ENCODE measurements around the gene SENP5.

- PRO-cap, 2 experiments = no peak in any of the 2 experiments
- RAMPAGE, long total RNA, 5 experiments = no peak in any of the 5 experiments
These were observed 562 bp upstream of the NRROS start for GRCh38 chr3:196638823-196639440.

DNA sequence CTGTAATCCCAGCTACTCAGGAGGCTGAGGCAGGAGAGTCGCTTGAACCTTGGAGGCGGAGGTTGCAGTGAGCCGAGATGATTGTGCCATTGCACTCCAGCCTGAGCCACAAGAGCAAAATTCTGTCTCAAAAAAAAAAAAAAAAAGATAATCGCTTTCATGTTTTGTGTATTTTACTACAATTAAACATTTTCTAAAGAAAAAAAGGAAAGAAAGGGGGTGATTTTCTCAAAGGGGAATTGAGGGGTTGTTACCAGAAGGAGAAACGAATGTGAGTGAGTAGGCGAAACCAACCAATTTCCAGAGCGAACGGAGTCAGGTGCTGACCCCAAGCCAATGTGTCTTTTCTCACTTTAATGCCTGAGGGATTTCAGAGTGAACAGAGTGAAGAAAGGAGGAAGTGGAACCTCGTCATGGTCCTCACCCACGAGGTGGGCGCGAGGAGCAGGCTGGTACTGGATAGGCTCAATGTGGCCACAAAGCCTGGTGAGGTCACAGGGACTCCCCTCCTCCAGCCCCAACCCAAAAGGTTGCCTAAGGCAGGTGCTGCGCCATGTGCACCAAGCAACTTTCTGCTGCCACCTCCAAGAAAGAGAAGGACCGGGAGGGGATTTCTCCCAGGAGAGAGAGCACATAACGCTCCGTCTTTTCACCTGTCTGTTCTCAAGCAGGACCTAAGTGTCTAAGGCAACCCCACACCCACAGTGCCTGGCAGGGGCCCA, 3.6 kb downstream of the NRROS start:
- PRO-cap, 2 experiments = peak in 1 of 2 experiments; most common minus-strand start position 344 of the sequence (in 1)
- RAMPAGE, long total RNA, 5 experiments = no peak in any of the 5 experiments

- PRO-cap, 2 experiments = no peak in any of the 2 experiments
- RAMPAGE, long total RNA, 5 experiments = no peak in any of the 5 experiments
These were observed 14.9 kb downstream of the NRROS start for GRCh38 chr3:196654387-196654719.

- PRO-cap, 2 experiments = no peak in any of the 2 experiments
- RAMPAGE, long total RNA, 5 experiments = start-site peak on the plus strand in 1 of 5 experiments, at chr3:196661301-196661528 at its widest, 5 reads per replicate
These were observed 21.9 kb downstream of the NRROS start for GRCh38 chr3:196661235-196662002.

DNA sequence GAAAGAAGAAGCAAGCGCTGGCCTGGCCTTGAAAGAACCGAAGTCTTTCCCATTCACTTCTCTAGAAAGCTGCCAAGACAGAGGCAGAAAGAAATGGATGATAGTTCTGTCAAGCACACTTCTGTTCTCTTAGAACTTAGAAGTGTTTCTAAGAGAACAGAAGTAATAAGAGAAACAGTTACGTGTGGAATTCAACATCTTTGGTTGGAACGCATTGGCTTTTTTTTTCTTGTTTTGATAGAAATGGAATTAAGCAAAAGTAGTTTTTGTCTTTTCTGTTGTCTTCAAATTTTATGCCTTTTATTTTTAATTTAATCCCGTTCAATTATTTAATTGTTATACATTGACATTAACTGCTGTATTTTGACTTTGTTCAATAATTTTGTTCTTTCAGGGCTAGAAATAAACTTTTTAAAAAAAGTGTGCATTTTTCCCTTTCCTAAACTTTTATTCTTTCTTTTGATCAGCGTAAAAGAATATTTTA, 35.6 kb upstream of the SENP5 start:
- PRO-cap, 2 experiments = no peak in any of the 2 experiments
- RAMPAGE, long total RNA, 5 experiments = no peak in any of the 5 experiments

DNA sequence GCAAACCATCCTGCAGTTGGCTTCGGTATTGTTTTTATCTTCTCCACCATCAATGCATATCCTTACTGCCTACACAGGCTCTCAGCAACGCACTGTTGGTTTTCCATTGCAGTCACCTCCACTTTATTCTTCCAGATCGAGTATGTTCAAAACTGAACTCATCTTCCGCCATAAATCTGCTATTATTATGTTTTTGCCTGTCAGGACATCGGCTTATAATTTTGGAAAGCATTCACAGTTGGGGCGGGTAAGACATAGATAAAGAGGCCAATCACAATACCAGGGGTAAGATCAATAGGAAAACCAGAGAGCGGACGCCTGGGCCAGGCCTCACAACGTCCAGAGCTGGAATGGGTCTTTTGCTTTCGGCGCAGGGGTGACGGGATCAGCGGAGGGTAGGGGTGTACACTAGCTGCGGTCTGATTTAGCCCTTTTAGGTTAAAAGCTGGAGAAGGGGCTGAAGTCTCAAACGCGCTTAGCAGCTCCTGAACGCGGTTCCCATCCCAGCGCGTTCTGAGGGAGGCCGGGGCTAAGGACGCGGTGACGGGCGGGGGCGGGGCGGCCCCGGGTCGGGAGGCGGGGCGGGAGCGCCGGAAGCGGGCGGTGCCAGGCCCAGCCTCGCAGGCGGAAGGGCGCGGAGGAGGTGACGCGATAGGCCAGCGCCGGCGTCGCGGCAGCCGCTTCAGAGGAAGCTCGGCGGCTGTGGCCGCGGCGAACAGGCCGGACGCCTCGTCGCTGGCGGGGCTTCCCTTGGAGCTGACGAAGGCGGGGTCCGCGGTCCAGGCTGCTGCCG, at the start of gene SENP5:
Gene SENP5 (plus strand): TSS at position 685 of the 793 bp plus-strand sequence.
- PRO-cap, 2 experiments = peak in 2 of 2 experiments; most common plus-strand start position 685 of the sequence (in 2); most common minus-strand start position 515 of the sequence (in 2)
- RAMPAGE, long total RNA, 5 experiments = no peak in any of the 5 experiments

DNA sequence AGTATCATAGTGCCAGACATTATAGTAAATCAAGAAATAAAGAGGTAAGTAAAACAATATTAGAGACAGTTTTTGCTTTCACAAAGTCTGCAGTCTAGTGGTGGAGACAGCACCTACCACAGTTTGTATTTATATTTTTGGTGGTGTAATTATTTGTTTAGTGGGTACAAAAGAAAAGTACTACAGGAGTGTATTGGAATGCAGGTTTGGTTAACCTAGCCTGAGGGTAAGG, 36.1 kb downstream of the NCBP2 start:
- PRO-cap, 2 experiments = no peak in any of the 2 experiments
- RAMPAGE, long total RNA, 5 experiments = no peak in any of the 5 experiments

- PRO-cap, 2 experiments = no peak in any of the 2 experiments
- RAMPAGE, long total RNA, 5 experiments = no peak in any of the 5 experiments
These were observed 10.2 kb upstream of the PIGZ start for GRCh38 chr3:196978791-196979178.

DNA sequence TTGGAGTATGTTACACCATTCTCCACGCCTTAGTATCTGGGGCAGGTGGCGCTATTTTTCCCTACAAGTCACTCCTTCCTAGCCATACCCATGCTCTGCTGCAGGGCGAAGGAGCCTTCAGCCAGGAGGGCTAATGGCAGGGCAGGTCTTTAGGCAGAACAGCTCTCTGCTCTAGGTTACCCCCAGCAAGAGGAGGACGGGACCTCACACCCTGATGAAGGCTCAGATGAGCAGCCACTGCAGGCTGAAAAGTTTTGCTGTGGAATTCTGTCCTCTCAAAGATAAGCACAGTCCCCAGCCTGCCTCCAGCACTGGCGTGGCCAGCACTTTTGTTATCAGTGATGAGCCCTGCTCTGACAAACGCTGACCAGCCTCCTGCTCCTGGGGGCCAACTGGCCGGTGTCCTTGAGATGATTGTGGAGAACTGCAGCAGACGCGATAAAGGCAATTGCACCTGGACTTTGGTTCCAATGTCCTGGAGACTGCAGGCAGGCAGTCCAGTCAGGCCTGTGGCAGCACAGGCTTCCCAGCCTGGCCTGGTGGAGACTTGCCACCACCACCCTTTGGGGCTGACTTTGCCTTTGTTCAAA, 19.8 kb upstream of the PIGZ start:
- PRO-cap, 2 experiments = no peak in any of the 2 experiments
- RAMPAGE, long total RNA, 5 experiments = no peak in any of the 5 experiments

- PRO-cap, 2 experiments = no peak in any of the 2 experiments
- RAMPAGE, long total RNA, 5 experiments = no peak in any of the 5 experiments
These were observed 12.6 kb downstream of the MELTF start for GRCh38 chr3:197016824-197017615.

DNA sequence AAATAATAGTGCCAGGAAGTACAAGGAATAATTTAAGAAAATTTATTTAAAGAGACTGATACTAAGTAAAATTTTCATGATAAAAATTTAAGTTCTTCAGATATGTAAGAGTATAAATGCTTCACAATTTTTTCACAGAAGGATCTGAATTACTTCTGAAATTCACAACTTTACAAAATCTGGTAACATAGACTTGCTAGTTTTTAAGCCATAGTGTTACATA, 123.2 kb downstream of the DLG1 start:
- PRO-cap, 2 experiments = no peak in any of the 2 experiments
- RAMPAGE, long total RNA, 5 experiments = no peak in any of the 5 experiments

DNA sequence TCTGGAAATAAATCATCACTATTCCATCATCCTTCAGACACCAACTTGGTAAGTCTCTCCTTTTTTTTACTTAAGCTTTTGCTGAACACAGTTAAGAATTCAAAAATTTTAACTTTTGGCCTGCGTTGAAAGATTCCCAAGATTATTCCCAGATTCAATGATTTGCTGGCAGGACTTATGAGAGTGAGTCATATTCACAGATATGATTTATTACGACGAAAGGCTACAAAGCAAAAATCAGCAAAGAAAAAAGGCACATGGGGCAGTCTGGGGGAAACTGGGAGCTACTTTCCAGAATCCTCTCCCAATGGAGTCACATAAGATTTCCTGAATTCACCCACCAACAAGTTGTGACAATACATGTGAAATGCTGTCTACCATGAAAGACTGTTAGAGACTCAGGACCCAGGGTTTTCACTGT, 82.2 kb downstream of the DLG1 start:
- PRO-cap, 2 experiments = peak in 1 of 2 experiments; most common plus-strand start position 256 of the sequence (in 1)
- RAMPAGE, long total RNA, 5 experiments = no peak in any of the 5 experiments

GRCh38 chr3:197401756-197402209, 103.4 kb upstream of the DLG1 start:
- PRO-cap, 2 experiments = no peak in any of the 2 experiments
- RAMPAGE, long total RNA, 5 experiments = no peak in any of the 5 experiments

DNA sequence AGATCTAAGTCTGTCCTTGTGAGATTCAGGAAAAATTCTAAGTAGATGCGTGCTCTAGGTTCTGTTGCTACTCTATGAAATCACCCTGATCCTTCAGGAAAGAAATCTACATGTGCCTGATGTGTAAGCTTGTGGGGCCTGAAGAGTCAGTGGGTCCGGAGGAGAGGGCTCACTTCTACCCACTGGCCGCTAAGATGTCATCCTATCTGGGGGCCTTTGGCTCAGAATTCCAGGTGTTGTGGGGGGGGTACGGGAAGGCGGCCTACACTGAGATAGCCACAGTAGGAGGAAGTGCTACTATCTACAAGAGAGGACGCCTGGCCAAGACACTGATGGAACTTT, 111.7 kb downstream of the BDH1 start:
- PRO-cap, 2 experiments = no peak in any of the 2 experiments
- RAMPAGE, long total RNA, 5 experiments = no peak in any of the 5 experiments

DNA sequence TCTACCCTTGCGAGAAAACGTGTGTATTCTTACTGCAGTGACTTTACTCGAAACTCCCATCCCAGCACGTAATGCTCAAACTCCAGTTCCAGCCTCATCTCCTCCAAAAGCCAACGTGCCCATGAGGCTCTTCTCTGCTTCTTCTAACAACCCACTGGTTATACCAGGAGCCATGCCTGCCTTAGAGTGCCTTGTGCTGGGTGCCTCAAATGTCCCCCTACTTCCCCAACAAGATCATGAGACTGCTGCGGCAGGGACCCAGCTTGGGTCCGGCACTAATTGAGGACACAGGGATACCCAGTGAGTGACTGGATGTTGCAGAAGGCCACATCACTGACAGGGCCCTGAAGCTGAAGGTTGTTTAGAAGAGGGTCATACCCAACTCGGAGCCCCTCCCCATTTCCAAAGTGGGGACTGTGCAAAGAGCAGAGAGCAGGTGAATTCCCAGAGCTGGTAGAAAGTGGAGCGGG, 71.5 kb downstream of the BDH1 start:
- PRO-cap, 2 experiments = no peak in any of the 2 experiments
- RAMPAGE, long total RNA, 5 experiments = no peak in any of the 5 experiments

DNA sequence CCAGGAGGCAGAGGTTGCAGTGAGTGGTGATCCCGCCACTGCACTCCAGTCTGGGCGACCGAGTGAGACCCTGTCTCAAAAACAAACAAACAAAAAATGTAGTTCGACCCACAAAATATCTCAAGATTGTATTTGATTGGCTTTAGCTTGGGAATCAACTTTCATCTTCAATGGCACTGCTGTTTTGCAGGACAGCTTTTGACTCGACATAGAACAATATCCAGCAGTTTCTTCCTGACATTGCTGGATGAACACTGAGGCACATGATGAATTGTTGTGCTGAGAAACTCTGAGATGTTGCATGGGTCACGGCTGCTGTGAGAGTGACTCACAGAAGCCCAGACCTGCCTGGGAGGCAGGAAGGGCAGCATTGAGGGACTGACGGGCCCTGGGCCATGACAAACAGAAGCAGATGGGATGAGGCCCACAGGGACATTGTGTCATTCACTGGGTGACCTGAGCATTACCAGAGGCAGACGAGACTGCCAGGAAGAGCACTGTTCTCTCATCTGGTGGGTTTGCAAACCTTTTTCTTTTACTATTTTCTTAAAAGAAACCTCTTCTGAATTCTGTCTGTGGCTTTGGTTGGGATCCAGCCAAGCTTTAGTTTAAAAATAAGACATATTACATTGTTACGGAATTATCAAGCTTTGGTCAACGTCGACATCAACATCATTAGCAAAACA, 68.0 kb downstream of the BDH1 start:
- PRO-cap, 2 experiments = peak in 1 of 2 experiments; most common plus-strand start position 469 of the sequence (in 1); most common minus-strand start position 325 of the sequence (in 1)
- RAMPAGE, long total RNA, 5 experiments = no peak in any of the 5 experiments

DNA sequence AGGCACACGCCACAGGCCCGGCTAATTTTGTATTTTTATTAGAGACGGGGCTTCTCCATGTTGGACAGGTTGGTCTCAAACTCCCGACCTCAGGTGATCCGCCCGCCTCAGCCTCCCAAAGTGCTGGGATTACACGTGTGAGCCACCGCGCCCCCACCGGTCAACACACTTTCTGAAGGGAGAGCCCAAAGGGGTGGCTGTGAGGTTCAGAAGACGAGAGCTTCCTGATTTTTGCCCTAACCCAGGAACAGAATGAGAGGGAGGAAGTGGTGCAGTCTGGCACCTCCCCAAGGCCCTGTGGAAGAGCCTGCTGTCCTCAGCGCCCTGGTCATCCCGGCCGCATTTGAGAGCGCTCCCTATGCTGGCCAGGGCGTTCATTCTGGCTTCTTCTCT, 13.1 kb downstream of the BDH1 start:
- PRO-cap, 2 experiments = no peak in any of the 2 experiments
- RAMPAGE, long total RNA, 5 experiments = no peak in any of the 5 experiments

DNA sequence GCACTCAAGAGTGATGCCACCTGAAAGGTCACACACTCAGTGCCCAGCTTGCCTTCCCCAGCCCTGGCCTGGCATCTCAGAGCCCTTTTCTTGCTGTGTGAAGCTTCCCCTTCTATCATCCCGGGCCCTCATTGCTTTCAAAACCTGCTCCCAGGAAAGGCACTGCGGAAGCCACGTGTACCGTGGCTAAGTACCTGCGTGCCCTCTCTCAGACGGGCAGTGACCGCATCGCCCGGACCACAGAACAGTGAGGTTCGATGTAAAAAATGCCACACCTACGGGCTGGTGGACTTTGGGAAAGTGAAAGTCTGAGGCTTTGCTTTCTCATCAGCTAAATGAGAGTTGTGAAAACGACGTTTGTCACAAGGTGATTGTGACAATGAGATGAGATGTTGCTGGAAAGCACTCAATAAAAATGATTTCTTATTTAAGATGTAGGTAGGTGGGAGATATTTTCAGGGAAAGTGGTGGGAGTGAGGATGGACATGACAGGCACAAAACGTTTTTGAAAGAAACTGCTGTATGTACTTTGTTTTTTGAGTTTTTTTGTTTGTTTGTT, 48.4 kb upstream of the BDH1 start:
- PRO-cap, 2 experiments = no peak in any of the 2 experiments
- RAMPAGE, long total RNA, 5 experiments = no peak in any of the 5 experiments

GRCh38 chr3:197654078-197654545, 82.6 kb downstream of the RUBCN start:
- PRO-cap, 2 experiments = no peak in any of the 2 experiments
- RAMPAGE, long total RNA, 5 experiments = no peak in any of the 5 experiments

DNA sequence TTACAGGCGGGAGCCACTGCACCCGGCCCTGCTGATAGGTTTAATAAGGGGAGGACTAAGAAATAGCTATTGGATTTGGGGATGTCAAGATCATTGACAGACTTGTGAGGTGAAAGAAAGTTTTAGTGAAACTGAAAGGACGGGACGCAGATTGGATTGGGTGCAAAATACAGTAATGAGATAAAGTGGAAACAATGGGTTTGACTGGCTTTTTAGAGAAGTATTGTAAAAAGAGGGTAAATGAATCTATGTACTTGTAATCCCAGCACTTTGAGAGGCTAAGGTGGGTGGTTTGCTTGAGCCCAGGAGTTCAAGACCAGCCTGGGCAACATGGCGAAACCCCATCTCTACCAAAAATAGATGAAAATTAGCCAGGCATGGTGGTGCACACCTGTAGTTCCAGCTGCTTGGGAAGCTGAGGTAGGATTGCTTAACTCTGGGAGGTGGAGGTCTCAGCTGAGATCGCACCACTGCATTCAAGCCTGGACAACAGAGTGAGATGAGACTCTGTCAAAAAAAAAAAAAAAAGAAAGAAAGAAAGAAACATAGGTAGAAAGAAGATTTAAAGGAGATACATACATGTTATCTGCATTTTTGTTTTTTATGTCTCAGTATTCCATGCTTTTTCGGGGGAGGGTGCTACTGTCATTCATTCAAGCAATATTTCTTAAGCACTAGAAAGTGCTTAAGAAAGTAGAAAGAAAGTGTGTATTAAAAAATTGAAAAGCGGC, 54.0 kb downstream of the LRCH3 start:
- PRO-cap, 2 experiments = no peak in any of the 2 experiments
- RAMPAGE, long total RNA, 5 experiments = no peak in any of the 5 experiments